Panc1 (cell line): ENCODE data around the gene PODXL2.

DNA sequence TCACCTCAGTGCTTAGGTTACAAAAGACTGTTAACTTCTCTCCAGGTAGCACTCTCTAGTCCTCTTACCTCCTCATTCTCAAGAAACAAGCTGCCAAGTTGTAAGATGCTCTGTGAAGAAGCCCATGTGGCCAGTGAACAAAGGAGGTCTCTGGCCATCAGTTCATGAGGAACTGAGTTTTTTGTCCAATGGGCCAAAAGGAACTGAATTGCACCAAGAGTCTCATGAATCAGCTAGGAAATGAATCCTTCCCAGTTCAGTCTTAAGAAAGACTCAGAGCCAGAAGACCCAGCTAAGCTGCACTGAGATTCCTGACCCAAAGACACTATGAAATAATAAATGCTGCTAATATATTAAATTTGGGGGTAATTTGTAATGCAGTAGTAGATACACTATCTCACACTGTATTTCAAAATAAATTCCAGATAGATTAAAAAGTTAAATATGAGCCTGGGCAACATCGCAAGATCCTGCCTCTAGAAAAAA lies 3.9 kb downstream of the OSBPL11 start:
- RRBS, 2 experiments, result no CpG with 5 or more reads among the region's 1 CpG

DNA sequence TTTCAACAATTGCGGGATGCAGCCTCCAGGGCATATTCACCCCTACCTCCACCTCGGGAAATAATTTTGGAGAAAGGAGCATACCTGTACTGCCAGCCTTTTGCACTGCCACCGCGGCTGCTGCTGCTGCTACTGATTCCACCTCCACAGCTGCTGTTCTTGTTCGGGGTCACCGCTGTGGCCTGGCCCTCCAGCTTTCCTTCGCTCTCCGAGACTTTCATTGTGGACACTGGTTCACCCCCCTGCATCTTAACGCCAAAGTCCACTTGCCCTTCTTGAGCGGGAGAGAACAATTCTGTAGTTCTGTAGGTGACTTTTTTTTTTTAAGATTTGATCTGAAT lies 774 bp downstream of the OSBPL11 start:
- RRBS, 2 experiments, result no CpG with 5 or more reads among the region's 10 CpGs

DNA sequence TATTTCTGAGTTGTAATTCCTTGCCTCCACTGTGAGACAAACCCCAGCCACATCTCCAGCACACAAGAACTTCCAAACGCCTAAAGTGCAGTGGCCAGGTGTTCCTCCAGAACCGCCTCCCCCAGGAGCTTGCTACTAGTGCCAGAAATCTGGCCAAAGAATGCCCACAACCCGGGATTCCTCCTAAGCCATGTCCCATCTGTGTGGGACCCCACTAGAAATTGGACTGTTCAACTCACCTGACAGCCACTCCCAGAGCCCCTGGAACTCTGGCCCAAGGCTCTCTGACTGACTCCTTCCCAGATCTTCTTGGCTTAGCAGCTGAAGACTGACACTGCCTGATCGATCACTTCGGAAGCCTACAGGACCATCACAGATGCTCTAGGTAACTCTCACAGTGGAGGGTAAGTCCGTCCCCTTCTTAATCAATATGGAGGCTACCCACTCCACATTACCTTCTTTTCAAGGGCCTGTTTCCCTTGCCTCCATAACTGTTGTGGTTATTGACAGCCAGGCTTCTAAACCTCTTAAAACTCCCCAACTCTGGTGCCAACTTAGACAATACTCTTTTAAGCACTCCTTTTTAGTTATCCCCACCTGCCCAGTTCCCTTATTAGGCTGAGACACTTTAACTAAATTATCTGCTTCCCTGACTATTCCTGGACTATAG lies 103.0 kb upstream of the ROPN1B start:
- RRBS, 2 experiments, result no CpG with 5 or more reads among the region's 6 CpGs

DNA sequence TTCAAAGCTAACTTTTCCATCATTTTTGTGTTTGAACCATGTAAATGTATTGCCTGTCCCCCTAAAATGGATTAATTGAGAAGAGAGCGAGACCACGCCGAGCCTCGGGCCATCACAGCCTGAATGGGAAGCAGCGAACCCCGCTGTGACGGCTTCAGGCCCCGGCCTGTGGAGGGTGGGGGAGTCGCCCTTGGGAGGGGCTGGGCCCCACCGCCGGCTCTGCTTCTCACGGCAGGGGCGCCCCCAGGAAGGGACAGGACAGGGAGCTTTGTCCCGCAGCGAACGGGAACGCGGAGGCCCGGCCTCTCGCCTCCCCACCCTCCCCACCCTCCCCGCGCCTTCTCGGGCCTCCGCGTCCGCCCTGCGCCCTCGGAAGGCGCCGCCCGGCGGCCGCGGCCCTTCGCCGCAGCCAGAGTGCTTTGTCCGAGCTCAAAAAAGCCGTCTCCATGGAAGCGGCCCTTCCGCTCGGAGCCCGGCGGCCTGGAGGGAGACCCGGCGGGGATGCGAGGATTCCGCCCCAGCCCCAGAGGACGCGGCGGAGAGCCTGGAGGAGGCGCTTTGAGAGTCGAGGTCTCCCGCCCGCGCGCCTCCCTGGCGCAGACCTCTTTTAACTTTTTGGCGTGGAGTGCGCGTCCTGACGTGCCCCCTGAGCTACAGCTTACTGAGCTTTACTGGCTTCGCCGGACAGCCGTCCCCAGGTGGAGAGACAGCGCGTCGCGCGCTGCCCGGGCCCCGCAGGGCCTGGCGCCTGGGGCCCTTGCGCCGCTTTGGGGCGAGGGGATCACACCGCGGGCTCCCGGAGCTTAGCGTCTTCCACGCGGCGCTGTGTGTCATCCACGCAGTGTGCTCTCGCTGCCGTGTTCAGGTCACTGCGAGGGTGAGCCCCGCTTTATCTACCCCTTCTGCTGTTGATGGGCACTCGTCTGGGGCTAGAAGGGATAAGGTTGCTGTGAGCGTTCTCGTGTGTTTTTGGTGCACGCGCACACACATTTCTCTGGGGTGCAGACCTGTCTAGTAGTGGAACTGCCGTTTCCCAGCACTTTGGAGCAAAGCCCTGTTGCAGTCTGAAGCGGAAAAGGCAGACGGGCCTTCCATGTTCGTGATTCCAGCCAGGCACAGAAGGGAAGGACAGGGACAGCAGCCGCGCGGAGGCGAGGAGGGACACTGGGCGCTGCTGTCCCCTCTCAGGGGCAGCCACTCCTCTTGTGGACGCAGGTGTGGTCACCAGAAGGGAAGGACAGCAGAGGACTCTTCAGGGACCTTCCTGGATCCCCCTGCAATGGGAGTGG lies 32.9 kb upstream of the ALDH1L1 start:
- RRBS, 2 experiments, result 17 to 20% methylated on average over 48 of the region's 102 CpGs

DNA sequence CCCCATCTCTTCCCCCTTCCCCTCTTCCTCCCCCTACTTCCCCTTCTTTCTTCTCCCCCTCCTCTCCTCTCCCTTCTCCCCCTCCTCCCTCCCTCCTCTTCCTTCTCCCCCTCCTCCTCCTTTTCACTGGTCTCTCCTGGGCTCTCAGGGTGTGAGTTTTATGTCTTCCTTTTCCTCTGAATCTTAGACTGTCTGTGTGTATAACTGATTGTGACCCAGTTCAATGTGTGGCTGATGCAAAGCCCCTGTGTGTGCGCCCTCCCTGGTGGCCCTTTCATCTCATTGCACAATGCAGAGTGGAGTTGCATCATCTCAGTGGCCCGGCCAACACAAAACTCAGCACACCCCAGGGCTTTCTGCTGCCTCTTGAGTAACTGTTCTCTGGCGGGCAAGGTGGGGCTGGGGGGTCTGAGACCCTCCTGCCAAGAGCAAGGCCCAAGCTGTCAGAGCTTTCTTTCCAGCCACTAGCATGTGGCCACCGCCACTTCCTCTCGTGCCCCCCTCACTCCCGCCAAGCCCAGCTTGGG lies 80.5 kb upstream of the ALDH1L1 start:
- RRBS, 2 experiments, result no CpG with 5 or more reads among the region's 6 CpGs

DNA sequence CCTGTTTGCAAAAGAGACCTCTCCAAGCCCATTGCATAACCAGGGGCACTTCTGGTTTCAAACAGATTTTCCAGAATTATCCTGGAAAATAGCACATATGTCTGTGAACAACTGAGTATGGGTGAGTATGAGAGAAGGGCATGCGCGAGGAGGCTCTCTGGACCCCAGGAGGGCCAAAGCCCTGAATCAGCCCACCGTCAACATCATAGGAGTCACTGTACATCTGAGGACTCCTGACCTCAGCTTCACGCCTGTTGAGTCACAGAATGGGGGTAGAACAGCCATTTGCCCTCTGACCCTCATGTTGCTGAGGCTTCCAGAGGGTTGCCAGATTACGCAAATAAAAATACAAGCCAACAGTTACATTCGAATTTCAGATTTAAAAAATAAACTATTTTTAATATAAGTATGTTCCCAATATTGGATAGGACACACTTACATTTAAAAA lies 4.1 kb downstream of the KLF15 start:
- RRBS, 2 experiments, result no CpG with 5 or more reads among the region's 6 CpGs

GRCh38 chr3:126413563-126414061 lies 18.9 kb downstream of the CFAP100 start:
- RRBS, 2 experiments, result no CpG with 5 or more reads among the region's 4 CpGs

GRCh38 chr3:126450414-126450982 lies 25.2 kb downstream of the ZXDC start:
- RRBS, 2 experiments, result no CpG with 5 or more reads among the region's 7 CpGs

GRCh38 chr3:126459030-126459874 lies 16.4 kb downstream of the ZXDC start:
- RRBS, 2 experiments, result no CpG with 5 or more reads among the region's 8 CpGs

DNA sequence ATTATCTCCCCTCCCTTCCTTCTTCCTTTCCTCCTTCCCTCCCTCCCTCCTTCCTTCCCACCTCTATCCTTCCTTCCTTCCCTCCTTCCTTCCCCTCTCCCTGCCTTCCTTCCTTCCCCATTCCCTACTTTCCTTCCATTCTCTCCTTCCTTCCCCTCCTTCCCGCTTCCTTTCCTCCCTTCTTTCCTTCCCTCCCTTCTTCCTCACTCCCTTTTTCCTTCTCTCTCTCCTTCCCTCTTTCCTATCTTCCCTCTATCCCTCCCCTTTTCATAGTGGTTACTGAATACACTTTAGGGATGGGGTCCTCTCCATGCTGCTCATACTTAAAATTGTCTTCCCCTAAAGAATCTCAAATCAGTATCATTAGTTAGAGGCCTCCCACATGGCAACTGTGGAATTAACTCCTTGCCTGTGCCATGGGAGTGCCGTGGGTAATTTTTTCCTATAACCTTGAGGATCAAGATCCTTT lies 40.5 kb upstream of the C3orf22 start:
- RRBS, 2 experiments, result no CpG with 5 or more reads among the region's 2 CpGs

GRCh38 chr3:126746132-126747072 lies 42.4 kb downstream of the CHCHD6 start:
- RRBS, 2 experiments, result no CpG with 5 or more reads among the region's 19 CpGs

GRCh38 chr3:126847892-126848284 lies 135.0 kb upstream of the PLXNA1 start:
- RRBS, 2 experiments, result no CpG with 5 or more reads among the region's 4 CpGs

GRCh38 chr3:126930902-126931260 lies 52.0 kb upstream of the PLXNA1 start:
- RRBS, 2 experiments, result no CpG with 5 or more reads among the region's 8 CpGs

DNA sequence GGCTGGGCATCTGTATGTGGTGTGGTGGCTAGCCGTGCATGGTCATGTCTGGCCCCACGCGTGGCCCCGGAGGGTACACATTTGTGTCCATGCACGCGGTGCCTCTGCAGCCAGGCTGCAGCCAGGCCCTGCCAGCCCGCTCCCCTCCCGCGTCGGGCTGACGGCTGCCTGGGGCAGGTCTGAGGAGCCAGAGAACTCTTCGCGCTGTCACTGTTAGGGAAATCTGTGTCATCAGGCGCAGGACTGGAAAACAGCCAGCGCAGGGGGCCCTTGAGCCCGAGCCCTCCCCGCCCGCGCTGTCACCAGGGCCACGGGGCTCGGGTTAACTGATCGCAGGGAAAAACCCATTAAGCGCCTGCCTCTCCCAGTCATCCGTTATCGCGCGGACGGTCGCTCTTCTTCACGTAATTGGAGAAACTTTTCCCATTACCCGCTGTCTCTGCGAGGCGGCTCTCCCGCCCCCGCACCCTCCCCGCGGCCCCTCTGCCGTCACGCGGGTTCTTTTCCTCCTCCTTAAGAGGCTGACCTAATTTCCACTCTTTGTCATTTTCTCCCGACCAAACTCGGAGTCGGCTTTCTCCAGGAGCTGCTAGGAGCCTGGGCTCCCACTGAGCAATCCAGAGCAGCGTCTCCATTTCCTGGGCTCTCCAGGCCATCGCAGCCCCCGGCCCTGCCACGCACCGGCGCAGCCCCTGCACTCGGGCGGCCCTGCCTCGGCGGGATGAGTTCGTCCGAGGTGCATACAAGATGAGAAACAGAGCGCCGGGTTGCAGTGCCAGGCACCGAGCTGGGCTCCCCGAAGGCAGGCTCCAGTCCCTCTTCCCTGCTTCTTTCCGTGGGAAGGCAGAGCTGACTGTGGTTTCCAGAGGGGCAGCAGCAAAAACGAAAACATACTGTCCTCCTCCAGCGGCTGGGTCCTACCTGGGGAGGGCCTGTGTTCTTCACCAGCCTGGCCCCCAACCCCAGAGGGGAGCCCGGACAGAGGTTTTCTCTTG lies 57.4 kb upstream of the PRR23E start:
- RRBS, 2 experiments, result 10 to 17% methylated on average over 12 of the region's 63 CpGs

DNA sequence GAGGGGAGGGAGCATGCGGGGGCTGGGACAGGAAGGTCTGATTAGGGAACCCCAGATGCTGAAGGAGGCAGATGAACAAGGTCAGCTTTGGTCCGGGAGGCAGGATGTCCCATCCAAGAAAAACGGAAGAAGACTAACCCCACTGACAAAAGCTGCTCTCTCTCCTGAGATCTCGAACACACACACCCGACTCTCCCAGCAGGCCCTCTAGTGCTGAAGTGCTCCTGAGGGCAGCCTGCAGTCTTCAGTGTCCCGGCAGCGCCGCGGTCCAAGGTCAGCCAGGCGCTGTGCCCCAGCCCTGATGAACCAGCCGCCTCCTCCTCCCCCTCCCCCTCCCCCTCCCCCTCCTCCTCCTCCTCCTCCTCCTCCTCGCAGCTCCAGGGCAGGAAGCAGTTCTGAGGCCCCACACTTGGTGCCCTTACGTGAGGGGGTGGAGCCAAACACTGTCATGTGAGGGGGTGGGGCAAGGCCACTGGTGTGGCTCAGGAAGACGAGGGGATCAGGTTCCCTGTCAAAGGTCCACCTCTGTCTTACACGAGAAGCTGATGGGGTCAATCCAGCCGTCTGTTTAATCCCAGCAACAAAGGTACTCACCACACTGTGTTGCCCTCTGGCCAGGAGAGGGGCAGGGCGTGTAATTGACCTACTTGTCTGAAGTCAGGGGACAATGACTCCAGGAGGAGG lies 34.1 kb downstream of the PRR23E start:
- RRBS, 2 experiments, result no CpG with 5 or more reads among the region's 17 CpGs

DNA sequence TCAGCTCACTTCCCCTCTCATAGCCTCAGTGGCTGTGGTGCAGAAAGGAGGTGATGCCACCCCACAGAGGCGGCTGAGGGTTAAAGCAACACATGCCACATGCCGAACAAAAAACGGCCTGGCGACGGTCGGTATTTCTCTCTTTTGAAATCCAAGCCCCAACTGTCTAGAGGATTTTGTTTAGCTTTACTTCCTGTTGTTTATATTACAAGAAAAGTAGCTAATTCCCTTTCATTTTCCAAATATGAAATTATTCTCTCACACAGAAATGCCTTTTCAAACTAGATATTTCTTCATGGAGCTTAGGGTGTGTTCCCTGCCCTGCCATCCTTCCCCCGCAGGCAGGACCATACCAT lies 127.8 kb downstream of the TPRA1 start:
- RRBS, 2 experiments, result no CpG with 5 or more reads among the region's 7 CpGs

GRCh38 chr3:127579461-127580641 lies 10.7 kb downstream of the TPRA1 start:
- RRBS, 2 experiments, result no CpG with 5 or more reads among the region's 20 CpGs

DNA sequence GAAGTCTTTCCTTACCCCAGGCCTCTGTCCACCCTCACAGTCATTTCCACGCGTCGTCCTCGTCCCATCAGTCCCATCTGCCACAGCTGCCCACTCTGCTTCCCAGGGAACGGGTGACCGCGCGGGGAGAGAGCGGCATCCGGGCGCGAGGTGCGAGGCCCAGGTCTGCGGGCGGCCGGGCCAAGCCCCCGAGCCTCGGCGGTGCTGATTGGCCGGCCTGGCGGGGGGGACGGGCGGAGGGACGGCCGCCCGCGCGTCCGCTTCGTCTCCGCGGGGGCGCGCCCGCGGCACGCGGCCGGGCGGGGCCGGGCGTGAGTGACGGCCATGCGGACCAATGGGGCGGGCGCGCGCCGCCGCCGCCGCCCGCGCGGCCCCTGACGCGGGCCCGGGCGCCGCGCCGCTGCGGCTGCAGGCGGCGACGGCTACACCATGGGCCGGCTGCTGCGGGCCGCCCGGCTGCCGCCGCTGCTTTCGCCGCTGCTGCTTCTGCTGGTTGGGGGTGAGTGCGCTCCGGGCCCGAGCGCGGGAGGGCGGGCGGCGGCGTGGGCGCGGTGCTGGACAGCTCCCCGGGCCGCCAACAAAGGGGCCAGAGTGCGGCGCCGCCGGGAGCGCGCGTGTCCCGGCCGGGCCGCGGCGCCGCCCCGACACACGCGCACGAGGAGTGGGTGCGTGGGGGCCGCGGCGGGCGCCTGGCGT lies at the start of gene PODXL2:
PODXL2 (plus strand) TSS at position 395 of the 696 bp plus-strand sequence.
- RRBS, 2 experiments, result 2 to 6% methylated on average over 81 of the region's 110 CpGs

GRCh38 chr3:127675861-127676581 lies 3.3 kb downstream of the ABTB1 start:
- RRBS, 2 experiments, result no CpG with 5 or more reads among the region's 26 CpGs

DNA sequence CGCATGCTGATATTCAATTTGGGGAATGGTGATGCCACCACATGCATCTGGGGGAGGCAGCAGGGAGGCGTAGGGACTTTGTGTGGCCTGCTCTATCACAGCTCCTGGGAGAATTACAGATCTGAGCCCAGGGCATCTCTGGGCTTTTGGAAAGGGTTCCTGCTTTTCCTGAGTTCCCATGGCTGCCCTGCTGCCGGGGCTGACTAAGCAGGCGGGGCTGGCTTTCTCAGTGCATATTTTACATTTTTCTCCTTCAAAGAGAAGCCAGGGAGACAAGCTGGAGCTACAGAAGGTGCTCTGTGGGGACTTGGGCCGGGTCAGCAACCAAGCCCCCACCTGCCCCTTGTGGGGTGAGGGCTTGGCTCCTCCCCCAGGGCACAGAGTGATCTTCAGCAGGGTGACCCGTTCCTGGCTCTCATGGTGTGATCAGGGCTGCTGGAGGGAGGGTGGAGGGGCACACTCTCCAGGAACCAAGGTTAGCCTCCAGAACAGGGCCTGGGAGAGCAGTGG lies 17.3 kb downstream of the ABTB1 start:
- RRBS, 2 experiments, result 30% methylated on average over 3 of the region's 6 CpGs; no CpG with 5 or more reads in 1 of the 2 experiments